Jurkat, Clone E6-1 (cell line): ENCODE data around the genes GRAMD2B and CTXN3.

- RRBS, result 6% methylated on average over 8 of the region's 50 CpGs
These were observed at the start of gene GRAMD2B for GRCh38 chr5:126422704-126424058. Gene GRAMD2B (plus strand): TSS chr5:126423409.

GRCh38 chr5:126450293-126450886, 27.2 kb downstream of the GRAMD2B start:
- RRBS, result no CpG with 5 or more reads among the region's 5 CpGs

DNA sequence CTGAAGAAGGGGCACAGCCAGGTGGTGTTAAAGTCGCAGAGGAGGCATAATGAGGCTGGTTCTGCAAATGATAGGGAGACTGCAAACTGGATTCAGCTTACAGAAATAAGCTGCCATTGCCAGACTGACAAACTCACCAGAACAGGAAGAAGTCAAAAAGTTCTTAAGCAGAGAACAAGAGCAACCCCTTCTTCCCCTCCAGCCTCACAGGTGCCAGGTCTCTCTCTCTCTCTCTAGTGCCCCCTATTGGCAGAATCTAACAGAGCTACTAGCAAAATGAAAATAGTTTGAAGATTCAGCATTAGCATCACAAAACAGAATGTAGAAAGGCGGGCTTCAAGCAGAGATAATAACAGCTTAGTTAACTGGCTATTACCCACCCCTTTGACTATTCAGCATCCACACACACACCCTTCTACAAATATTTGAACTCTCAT, 76.7 kb downstream of the GRAMD2B start:
- RRBS, result no CpG with 5 or more reads among the region's 2 CpGs

GRCh38 chr5:126536725-126537318, 58.2 kb downstream of the ALDH7A1 start:
- RRBS, result no CpG with 5 or more reads among the region's 5 CpGs

- RRBS, result no CpG with 5 or more reads among the region's 8 CpGs
These were observed 110.1 kb downstream of the MARCHF3 start for GRCh38 chr5:126920154-126920818.

- RRBS, result no CpG with 5 or more reads among the region's 3 CpGs
These were observed 48.2 kb downstream of the MARCHF3 start for GRCh38 chr5:126982066-126982672.

DNA sequence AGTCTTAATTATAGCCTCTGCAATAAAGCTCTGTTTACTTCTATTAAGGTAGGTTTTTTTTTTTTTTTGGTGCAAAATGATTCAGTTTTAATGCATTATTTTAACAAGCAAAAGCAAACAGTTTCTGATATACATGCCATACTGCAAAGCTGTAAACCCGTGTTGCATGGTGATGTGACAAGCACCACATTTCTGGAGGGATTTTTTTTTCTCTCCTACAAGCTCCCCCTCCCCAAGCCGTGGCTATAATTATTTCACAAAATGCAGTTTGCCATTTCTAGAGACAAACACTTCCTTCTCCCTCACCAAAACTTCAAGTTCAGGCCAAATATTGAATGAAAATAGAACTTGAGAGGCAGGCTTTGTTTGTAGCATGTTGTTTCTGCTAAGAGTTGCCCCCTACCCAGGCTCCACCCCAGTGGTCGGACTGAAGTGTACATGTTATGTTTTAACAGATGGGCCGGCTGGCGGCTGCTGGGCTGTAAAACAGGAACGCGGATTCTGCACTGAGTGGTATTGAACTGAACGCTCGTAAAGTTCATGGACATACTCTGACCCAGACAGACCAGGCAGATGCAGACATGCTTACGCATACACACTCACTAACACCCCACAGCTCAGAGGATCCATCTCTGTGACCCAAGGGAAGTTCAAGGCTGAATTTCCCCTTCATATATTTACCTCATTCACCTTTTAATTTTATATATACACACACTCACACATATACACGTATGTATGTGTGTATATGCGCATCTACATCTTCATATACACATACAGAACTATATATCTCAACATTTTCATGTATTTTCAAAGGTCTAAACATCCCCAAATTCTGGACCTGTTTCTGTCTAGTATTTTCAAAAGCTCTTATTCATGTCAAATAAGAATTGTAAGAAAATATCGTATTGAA, 1.6 kb downstream of the MARCHF3 start:
- RRBS, result no CpG with 5 or more reads among the region's 13 CpGs

GRCh38 chr5:127289860-127290450, 641 bp upstream of the MEGF10 start:
- RRBS, result 20% methylated on average over 8 of the region's 24 CpGs

- RRBS, result no CpG with 5 or more reads among the region's 7 CpGs
These were observed at the start of gene CTXN3 for GRCh38 chr5:127648907-127649396. Gene CTXN3 (plus strand): TSS chr5:127649082.

- RRBS, result no CpG with 5 or more reads among the region's 4 CpGs
These were observed 155.2 kb downstream of the CCDC192 start for GRCh38 chr5:127858195-127858908.

DNA sequence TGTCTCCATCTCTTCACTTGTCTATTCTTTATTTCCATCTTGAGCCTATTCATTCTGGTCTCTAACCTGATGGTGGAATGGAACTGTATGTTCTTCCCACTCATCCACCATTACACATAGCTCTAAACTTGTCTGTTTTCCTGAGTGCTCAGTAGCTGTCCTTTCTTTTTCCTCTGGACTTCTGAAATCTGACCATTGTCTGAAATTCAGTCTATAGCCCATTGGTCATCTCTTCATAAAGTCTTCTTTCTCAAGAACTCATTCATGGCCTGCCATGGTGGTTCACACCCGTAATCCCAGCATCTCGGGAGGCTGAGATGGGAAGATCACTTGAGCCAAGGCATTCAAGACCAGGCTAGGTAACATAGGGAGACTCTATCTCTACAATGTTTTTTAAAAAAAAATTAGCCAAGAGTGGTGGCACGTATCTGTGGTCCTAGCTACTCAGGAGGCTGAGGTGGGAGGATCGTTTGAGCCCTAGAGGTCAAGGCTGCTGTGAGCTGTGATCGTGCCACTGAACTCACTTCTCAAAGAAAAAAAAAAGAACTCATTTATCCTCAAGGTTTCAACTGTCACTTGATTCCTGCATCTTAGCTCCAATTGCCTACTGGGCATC, 29.2 kb upstream of the SLC12A2 start:
- RRBS, result no CpG with 5 or more reads among the region's 5 CpGs

DNA sequence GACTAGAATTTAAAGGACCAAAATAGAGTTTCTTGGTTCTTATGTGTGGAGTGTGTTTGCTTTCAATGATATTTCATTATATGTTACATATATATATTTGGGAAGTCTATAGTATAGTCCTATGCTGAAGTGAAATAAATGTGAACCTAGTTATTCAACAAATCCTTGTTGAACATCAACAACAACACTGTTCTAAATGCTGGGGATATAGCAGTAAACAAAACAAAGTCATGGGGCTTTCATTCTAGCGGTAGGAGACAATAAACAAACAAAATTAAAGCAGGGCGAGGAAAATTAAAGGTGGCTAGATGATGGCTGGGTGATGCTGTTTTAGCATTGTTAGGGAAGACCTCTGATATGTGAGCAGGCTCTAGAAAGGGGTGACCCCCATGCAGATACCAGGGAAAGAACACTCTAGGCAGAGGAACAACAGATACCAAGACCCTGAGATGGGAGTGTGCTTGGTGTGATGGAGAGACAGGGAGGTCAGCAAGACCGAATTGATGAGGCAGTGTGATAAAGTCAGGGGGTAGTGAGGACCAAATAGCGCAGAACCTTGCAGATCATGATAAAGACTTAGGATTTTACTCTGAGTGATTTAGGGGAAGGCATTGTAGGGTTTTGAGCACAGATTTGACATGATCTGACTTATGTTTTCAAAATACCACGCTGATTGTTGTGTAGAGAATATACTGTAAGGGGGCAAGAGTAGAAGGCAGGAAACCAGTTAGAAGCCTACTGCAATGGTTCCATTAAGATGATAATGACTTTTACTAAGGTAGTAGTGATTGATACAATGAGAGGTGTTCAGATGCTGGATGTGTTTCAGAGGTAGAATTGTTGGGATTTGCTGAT, 7.0 kb downstream of the SLC12A2 start:
- RRBS, result no CpG with 5 or more reads among the region's 5 CpGs

DNA sequence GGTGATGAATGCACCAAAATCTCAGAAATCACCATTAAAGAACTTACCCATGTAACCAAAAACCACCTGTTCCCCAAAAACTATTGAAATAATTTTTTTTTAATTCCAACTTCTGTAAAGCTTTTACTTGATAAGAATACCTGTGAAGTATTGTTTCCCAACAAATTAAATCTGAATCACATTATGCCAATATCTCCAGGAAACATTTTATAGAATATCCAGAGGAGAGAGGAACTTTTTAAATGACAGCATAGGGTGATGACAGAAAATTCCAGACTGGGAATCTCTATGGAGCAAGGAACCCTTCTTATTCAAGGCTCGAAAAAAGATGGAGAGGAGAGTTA, 35.0 kb downstream of the SLC12A2 start:
- RRBS, result no CpG with 5 or more reads among the region's 1 CpG

GRCh38 chr5:128196716-128197275, 113.2 kb downstream of the SLC12A2 start:
- RRBS, result no CpG with 5 or more reads among the region's 4 CpGs

DNA sequence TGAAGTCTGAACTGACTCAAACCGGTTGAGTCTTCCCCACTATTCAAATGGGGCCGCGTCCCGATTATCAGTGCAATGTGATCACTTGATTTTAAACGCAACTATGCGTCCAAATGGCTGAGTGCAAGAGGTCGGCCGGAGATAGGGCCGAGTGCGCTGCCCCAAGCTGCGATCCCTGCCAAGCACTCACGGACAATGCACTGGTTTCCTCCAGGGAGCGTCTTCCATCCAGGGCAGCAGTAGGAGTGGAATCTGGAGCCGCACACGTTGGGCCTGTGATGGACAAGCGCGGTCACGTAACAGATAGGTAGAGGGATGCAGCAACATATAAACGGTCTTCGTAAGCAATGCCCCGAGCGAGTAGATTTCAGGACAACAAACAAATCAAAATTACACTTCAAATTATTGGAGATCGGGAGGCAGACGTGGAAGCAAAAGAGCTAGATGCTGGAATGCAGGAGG, 1.8 kb downstream of the FBN2 start:
- RRBS, result no CpG with 5 or more reads among the region's 24 CpGs

- RRBS, result no CpG with 5 or more reads among the region's 15 CpGs
These were observed 905 bp downstream of the SLC27A6 start for GRCh38 chr5:128966115-128966671.

GRCh38 chr5:129093939-129094383, 588 bp upstream of the ISOC1 start:
- RRBS, result no CpG with 5 or more reads among the region's 11 CpGs

GRCh38 chr5:130219745-130220217, 315.5 kb downstream of the CHSY3 start:
- RRBS, result no CpG with 5 or more reads among the region's 2 CpGs

DNA sequence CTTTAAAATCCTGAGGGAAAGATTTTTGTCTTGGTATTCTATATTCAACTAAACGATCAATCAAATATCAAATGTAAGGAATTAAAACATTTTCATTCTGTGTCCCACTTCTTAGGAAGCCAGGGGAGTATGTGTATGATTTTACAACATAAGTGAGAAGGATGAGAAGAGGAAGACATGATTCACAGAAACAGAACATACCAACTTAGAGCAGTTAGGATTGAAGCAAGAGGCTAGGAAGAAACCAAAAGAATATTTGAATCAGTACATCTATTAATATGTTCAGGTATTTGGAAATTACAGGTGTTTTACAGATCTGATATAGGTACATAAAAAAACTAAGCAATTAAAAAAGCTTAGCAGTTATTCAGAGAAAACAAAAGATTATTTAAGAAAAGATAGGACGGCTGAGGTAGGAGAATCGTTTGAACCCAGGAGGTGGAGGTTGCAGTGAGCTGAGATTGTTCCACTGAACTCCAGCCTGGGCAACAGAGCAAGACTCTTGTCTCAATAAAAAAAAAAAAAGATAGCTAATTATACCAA, 77.6 kb downstream of the CDC42SE2 start:
- RRBS, result no CpG with 5 or more reads among the region's 3 CpGs

DNA sequence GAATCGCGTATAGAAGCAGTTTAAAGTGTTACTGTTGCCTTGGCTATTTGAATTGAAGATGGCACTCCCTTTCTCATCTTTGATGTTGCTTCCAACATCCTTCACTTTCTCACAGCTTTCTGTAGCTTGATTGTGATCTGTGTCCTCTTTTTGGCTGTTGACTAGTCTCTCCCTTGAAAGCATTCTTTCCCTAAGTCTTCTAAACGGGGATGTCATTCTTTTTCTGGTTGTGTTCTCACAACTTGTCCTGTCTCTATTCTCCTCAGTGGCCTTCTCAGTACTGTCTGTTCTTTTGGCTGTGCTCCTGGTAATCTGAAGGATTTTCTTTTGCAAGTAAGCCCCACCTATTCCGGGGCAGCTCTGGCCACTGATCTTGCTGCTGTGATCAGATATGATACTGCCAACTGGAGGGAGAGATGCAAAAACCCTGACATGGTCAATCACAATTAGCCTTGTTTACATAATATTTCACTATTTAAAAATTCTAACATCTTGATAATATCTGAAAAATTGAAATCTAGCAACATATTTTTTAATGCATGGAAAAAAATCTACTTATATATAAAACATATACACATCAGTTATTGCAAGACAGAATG, 172.2 kb downstream of the CDC42SE2 start:
- RRBS, result no CpG with 5 or more reads among the region's 4 CpGs